Mesenteric fat pad (tissue), 1 donor: ENCODE measurements around a stretch of chr9.

DNA sequence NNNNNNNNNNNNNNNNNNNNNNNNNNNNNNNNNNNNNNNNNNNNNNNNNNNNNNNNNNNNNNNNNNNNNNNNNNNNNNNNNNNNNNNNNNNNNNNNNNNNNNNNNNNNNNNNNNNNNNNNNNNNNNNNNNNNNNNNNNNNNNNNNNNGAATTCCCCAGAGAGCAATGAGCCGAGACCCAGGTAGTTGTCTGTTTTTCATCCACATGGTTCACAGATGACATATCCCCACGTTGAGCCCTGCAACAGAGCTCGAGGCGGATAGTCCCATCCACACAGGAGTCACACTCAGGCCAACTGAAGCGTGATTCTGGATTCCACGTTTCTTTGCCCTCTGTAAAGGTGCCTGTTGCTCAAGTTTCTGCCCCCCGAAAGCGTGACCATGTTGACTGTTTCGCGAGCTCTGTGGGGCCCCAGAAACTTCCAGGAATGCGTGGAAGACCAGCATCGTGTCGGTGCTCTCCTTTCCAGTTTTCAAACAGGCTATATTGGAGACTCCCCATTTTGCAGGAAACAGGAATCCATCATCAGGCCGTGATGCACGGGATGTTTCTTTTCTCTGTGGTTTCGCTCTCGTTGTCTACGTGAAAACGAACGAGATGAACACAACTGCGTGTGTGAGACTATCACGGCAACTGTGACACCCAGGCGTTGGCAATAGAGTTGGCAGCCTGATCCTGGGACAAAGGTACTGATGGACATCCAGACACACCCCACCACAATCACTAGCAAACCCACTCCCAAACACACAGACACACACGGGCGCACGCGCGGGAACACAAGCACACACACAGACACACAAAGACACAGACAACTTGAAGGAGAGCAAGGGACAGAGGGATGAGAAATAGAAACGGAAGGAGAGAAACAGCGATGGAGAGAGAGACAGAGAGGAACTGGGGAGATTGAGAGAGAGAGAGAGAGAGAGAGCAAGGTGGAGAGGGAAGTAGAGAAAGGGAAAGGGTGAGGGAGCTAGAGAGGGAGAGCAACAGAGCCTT lies 1609.1 kb downstream of the SPATA31A7 start:
- PRO-cap, result no peak

DNA sequence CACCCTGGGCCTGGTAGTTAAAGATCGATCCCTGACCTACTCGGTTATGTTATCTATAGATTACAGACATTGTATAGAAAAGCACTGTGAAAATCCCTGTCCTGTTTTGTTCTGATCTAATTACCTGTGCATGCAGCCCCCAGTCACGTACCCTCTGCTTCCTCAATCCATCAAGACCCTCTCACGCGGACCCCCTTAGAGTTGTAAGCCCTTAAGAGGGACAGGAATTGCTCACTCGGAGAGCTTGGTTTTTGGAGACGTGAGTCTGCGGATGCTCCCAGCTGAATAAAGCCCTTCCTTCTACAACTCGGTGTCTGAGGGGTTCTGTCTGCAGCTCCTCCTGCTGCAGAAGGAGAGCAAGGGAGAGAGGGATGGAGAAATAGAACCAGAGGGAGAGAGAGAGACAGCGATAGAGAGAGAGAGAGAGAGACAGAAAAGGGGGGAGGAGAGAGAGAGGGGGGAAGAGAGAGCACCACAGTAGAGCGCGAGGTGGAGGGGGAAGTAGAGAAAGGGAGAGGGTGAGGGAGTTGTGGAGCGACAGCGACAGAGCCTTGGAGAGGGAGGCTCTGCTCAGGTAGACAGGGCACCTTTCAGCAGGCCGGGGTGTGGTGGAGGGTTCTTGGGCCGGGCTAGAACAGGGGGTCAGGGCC lies 1611.2 kb downstream of the SPATA31A7 start:
- PRO-cap, result no peak

DNA sequence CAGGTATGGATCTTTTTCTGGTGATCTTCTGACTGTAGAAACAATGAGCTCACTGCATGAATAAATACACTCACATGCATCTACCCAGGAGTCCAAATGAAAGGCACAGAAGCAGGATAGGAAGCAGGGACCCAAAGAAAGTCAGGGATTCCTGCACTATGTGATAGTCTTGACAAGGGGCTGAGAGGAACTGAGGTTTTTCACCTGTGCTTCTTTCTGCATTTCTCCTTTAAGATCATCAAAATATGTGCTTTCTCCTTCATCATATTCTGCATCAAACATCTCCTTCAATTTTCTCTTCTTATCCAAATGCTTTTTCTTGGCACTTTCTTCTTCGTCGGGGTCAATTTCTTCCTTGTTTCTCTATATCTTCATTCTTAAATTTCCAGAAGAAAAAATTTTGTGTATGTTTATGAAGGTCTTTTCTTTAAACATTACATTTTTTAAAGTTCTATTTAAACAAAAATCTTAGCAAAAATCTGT lies 1906.0 kb downstream of the FOXD4L5 start:
- PRO-cap, result no peak

DNA sequence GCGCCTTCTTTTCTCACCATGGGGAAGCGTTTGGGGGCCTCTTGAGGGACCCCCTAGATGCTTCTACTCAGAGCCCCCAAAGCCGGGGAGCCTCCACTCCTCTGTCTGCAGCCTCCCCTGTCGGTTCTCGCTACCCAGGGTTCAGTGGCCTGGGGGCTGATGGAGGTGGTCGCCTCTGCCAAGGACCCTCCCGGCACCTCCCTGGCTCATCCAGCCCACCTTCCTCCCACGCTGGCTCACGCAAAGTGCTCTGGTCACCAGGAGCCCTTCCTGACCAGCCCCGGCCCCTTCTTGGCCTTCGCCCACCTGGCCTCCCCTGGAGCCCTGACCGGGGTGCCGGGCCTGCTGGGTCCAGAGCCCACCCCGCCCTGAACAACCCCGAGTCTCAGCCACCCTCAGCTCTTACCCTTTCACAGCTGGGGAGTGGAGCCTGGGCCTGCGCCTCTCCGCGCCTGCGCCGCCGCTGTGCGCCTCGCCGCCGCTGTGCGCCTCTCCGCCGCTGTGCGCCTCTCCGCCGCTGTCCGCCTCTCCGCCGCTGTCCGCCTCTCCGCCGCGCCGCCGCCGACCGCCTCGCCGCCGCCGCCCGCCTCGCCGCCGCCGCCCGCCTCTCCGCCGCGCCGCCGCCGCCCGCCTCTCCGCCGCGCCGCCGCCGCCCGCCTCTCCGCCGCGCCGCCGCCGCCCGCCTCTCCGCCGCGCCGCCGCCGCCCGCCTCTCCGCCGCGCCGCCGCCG lies 1900.2 kb downstream of the FOXD4L5 start:
- PRO-cap, result no peak

GRCh38 chr9:63780895-63781248 lies 1504.1 kb downstream of the FOXD4L5 start:
- PRO-cap, result no peak

DNA sequence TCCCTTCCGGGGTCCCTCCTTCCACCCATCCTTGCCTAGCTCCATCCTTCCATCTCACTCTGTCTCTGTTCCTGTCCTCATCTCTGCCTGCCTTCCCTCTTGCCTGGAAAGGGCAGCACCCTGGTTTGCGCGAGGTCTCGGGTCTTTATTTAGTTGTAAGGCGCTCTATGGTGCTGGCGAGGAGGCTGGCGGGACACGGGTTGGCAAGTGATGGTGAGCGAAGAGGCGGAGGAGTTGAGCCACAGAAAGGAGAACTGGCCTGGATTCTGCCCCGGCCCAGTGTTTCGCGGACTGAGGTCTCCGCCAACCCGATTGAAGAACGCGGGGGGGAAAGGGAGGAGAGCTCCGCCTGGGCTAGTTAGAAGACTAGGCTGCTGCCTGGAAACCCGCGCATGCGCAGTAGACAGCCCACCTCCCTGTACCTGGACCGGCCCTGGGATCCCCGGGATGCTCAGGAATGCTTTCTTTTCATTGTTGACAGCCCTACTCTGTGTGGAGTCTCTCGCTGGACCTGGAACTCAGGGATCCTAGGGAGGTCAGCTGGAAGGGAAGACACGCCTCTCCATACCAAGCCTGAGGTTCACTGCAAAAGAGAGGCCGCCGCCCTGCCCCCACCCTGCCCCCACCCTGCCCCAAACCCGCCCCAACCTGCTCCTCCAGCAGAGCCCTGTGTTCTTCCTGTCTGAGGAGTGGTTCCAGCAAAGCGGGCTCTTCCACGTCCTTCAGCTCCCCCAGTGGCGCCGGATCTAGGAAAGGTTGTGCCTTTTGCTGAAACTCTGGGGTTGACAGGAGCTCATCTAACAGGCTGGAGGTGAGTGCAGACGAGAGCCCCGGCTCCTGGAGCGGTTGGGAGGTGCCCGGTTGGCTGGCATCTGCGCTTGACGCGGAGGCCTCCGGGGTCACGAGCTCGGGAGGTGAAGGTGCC lies 1467.7 kb downstream of the FOXD4L5 start:
- PRO-cap, result no peak

DNA sequence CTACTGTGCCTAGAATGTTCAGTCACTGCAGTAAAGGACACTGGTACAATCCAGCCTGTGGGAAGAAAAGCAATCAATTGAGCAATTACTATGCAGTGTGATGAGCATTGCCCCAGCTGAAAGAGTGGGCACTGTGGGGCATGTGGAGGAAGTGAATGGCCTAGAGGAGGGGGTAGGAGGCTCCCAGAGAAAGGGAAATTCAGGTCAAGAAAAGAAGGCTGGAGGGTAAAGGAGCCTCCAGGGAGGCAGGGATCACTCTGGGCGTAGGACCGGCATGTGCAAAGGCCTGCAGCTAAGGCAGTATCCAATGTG lies 651.0 kb downstream of the FOXD4L5 start:
- PRO-cap, result no peak

- PRO-cap, result no peak
These were observed 414.5 kb downstream of the FOXD4L5 start for GRCh38 chr9:64870292-64871087.

DNA sequence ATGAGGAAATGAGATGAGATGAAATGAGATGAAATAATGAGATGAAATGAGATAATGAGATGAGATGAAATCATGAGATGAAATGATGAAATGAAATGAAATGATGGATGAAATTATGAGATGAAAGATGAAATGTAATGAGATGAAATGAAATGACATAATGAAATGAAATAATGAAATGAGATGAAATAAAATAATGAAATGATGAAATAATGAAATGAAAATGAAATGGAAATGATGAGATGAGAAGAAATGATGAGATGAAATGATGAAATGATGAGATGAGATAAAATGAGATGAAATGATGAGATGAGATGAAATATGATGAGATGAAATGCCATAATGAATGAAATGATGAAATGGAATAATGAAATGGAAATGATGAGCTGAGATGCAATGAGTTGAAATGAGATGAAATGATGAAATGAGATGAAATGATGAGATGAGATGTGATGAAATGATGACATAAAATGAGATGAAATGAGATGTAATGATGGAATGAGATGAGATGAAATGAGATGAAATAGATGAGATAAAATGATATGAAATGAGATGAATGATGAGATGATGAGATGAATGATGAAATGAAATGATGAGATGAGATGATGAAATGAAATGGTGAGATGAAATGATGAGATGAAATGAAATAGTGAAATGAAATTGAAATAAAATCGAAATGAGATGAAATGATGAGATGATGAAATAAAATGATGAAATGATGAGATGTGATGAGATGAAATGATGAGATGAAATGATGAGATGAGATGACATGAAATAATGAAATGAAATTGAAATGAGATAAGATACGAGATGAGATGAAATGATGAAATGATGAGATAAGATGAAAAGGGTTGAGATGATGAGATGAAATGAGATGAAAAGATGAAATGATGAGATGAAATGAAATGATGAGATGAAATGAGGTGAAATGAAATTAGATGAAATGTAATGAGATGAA lies 77.7 kb downstream of the FOXD4L5 start:
- PRO-cap, result no peak

GRCh38 chr9:67832506-67832951 lies 26.2 kb upstream of the ANKRD20A1 start:
- PRO-cap, result no peak

DNA sequence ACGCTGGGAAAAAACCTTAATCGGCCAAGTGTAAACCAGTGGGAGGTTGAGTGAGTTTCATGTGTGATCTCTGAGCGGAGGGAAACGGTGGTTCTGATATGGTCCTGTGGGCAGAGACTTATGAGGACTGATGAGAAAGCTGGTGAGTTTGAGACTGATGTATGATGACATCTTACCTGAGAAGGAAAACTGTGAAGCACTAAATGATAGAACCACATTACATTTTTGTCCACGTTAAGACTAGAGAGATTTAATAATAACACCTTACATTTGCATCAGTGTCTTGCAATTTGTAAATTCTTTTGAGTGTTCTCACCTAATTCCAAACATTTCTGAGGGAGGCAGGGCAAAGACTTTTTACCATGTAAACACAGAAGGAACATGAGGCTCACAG lies 2.0 kb downstream of the PIP5K1B start:
- PRO-cap, result no peak

GRCh38 chr9:68798320-68799033 lies 18.6 kb downstream of the PABIR1 start:
- PRO-cap, result no peak

- PRO-cap, result no peak
These were observed 92.2 kb downstream of the PABIR1 start for GRCh38 chr9:68871778-68872738.

- PRO-cap, result no peak
These were observed 58.0 kb downstream of the FXN start for GRCh38 chr9:69093439-69094020.

DNA sequence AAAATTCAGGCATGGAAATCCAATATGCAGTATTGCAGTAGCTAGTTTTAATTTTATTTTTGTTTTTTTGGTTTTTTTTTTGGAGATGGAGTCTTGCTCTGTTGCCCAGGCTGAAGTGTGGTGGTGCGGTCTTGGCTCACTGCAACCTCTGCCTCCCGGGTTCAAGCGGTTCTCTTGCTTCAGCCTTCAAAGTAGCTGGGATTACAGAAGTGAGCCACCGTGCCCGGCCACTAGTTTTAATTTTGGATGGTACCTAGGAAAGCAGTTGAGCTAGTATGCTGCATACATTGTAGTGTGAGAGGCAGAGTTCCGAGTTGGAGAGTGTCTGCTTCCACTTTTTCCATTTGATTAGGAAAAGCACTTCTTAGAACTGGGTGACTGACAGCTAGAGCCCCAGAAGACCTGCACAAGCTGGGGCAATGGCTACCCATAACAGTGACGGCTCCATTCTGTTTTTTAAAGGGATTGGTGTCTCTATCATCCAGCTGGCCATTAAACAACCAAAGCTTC lies 3.6 kb downstream of the TJP2 start:
- PRO-cap, result no peak

- PRO-cap, result no peak
These were observed 24.4 kb downstream of the TJP2 start for GRCh38 chr9:69198484-69198832.

- PRO-cap, result no peak
These were observed 62.8 kb downstream of the TJP2 start for GRCh38 chr9:69236794-69237291.

- PRO-cap, result no peak
These were observed 75.1 kb downstream of the TJP2 start for GRCh38 chr9:69249179-69249577.

DNA sequence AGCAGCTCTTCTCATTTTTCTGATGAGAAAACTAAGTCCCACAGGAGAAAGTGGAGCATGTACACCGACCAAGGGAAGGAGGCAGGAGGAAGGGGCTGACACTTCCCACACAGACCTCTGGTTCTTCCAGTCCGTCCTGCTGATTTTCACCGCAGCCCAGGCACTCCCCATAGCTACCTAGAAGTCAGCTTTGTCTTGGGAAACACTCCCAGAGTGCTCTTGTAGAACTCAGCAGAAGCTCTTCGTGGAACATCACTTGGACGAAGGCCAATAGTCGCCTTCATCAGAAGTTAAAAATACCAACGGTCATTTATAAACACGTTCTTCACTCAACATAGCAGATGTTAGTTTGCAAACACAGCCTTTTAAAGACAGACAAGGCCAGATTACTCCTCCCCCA lies 28.9 kb upstream of the ENTREP1 start:
- PRO-cap, result no peak

DNA sequence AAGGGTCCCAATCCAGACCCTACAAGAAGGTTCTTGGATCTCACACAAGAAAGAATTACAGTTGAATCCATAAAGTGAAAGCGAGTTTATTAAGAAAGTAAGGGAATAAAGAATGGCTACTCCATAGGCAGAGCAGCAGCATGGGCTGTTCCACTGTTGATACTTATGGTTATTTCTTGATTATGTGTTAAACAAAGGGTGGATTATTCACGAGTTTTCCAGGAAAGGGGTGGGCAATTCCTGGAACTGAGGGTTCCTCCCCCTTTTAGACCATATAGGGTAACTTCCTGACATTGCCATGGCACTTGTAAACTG lies 18.1 kb upstream of the ENTREP1 start:
- PRO-cap, result no peak